AG10803 (cell line): ENCODE data around the gene TBC1D12.

DNA sequence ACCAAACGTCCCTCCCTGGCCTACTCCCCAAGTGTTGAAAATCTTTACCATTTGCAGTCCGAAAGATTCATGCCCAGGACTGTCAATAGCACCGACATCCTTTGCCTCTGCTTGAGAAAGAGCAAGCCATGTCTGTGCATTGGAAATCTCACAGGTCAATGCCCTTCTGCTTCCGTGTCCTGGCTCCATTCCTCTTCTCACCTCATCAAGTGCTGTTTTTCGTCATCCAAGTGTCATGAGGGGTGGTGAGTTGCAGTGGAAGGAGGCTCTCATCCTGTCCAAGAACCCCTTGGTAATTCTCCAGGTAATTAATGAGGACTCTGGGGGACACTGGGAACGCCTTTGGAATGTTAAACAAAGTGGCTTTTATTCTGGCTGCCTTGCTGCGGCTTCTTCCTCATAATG is 57.9 kb downstream of the PPP1R3C start:
- RRBS: no CpG with 5 or more reads among the region's 7 CpGs

- RRBS: no CpG with 5 or more reads among the region's 11 CpGs
Measured at GRCh38 chr10:91591458-91591877, 41.4 kb downstream of the PPP1R3C start.

DNA sequence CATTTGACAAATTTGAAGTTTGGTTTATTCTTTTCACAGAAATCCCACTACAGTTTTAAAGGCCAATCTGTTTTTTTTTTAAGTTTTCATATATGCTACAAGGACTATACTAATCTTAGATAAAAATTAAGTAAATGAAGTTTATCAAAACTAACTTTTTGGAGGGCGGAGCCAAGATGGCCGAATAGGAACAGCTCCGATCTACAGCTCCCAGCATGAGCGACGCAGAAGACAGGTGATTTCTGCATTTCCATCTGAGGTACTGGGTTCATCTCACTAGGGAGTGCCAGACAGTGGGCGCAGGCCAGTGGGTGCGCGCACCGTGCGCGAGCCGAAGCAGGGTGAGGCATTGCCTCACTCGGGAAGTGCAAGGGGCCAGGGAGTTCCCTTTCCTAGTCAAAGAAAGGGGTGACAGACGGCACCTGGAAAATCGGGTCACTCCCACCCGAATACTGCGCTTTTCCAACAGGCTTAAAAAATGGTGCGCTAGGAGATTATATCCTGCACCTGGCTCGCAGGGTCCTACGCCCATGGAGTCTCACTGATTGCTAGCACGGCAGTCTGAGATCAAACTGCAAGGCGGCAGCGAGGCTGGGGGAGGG is 48.7 kb upstream of the TNKS2 start:
- RRBS: no CpG with 5 or more reads among the region's 23 CpGs

DNA sequence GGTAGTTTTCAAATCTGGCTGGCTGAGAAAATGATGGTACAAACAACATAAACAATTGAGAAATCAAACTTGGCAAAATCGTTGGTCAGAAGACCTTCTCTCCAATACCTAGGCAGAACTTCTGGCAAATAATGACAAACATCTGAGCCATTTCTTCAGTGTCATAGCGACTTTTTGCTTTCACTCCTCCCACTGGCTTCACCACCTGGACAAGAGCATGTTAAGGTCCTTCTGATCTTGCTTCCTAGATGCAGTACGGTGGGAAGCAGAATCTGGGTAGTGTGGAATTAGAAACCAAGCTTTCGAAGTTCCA is 360 bp upstream of the BTAF1 start:
- RRBS: no CpG with 5 or more reads among the region's 4 CpGs

DNA sequence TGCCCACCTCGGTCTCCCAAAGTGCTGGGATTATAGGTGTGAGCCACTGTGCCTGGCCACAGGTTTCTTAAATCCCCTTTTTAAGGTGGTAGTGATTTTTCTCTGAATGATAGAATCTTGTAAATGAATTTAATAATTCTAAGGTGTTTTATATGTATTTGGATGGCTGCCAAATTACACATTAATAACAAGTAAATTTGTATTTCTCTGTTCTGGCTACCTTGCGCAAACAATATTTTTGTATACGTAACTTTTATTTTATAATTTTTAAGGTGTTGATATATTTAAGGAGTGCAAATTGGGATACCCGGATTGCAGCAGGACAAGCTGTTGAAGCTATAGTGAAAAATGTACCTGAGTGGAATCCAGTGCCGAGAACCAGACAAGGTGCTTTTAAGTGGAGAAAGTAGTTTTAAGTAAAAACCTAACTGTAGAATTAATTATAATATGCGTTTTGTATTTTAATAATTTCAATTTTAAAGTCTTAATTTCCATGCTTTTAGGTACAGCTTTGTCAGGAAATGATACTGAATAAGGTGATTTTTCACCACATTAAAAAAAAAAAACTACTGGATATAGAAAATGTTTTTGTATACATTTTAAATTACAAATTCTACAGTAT is 16.2 kb downstream of the BTAF1 start:
- RRBS: no CpG with 5 or more reads among the region's 6 CpGs

GRCh38 chr10:92109998-92110951 is 180.6 kb downstream of the CPEB3 start:
- RRBS: no CpG with 5 or more reads among the region's 8 CpGs

GRCh38 chr10:92696588-92697046 is 6.9 kb downstream of the HHEX start:
- RRBS: no CpG with 5 or more reads among the region's 3 CpGs

DNA sequence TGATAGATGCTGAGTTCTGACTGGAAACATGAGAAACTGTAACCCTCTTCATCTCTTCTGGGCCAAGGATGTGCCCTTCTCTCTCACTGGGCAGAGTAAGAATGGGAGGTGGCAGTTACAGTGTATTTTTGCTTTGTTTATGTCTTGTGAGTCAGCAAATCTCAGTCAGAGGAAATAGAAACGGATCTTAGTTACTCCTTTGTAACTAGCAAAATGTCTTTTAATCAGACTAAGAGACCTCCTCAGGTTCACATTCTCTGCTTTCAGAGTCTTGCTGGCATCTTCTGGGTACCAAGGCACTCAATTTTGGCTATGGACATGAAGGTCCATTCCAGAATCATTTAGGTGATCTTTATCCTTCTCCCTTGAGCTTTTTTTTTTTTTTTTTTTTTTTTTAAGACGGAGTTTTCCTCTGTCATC is 70.9 kb downstream of the HHEX start:
- RRBS: no CpG with 5 or more reads among the region's 2 CpGs

GRCh38 chr10:93078045-93078482 is 4.4 kb downstream of the CYP26A1 start:
- RRBS: no CpG with 5 or more reads among the region's 2 CpGs

GRCh38 chr10:93181149-93181802 is 107.6 kb downstream of the CYP26A1 start:
- RRBS: no CpG with 5 or more reads among the region's 6 CpGs

DNA sequence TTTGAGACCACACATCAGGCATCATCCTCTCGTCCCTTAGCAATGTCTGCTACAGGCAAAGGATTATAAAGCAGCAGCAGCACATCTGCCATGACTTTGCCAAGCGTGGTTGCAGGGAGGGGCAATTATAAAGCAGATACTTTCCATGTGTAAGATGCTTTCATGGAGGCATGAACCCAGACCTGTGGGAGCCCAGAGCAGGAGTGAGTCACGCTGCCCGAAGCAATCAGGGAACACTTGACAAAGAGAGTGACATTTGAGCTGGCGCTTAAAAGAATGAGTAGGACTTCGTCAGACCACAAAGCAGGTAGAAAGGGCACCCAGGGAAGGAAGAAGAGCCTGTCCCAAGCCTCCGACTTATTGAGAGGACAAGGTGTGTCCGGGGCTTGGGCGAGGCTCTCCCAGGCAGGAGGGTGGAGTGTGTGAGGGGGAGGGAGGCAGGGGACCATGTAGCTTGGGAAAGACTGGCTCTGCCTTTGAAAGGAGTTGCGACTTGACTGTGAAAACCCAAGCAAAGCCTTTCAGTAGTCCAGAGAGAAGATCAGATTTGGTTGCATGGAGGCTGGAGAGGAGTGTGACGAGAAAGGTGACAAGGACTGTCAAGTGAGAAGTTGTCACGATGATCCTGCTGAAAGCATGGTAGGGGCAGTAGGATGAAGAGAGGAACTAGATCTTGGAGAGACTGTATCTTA is 147.1 kb downstream of the MYOF start:
- RRBS: no CpG with 5 or more reads among the region's 12 CpGs

DNA sequence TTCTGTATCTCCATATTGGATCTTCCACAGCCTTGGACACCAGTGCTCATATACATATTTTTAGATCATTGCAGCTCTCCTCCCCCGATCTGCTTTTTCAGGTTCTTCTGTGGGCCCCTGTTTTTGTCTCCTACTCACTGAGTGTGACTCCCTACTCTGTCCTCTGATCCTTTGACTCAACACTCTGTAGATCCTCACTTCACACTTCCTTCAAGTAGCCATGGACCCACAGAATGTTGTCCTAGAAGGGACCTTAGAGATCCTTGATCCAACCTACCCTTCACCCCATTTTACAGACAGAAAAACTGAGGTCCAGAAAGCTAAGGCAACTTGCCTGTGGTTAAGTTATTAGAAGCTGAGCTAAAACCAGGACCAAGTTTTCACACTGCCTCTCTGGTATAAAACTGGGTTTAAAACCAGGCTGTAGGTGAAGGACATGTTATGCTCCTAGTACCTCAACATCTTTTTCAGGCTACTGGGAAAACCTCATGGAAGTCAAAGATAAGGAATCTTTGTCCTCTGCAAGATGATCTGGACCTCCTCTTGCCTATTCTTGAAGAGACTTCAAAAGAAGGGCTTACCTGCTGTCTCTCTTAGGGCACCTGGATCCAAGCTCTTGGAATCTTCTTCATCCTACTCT is 70.2 kb downstream of the MYOF start:
- RRBS: no CpG with 5 or more reads among the region's 1 CpG

DNA sequence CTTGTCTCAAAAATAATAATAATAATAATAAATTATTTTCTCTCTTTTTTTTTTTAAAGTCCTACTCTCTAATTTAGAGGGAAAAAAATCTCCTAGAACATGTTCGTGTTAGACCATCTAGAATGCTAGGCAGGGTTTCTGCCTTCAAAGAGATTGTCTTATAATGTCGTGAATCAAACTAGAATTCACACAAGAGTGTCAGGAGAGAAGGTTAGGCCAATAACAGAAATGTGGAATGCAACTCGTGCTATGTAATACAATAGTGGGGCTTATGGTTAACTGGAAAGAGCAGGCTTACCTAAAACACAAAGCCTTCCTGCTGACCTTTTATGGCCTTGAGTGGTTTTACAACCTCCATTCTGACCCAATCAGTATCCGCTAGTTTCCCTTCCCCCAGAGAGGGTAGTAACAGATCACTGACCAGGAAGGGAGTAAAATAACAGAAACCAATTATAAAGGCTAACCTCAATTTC is 46.2 kb downstream of the MYOF start:
- RRBS: no CpG with 5 or more reads among the region's 4 CpGs

DNA sequence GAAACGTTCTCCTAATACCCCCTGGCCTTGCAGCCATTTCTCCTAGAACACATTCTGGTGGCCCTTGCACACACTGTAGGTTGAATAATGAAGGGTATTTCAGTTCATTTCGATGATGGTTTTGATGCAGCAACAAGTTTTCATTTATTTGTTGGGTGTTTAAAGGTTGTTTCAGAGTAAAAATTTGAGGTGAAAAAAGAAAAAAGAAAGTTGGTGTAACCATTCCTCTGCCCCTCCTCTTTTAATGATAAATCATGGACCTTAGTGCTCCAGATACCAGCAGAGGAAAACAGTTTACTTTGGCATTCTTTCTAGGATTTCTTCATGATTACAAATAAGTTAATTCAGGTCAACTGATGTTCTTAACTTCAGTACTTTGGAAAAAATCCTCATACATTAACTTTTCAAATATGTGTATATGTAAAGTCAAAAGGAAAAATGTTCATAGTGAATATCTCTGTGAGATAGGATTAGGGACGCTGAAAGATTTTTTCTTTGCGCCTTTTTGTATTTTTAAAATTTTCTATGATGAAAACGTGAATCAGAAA is 2.0 kb upstream of the RBP4 start:
- RRBS: no CpG with 5 or more reads among the region's 5 CpGs

GRCh38 chr10:93807046-93807451 is 49.3 kb downstream of the LGI1 start:
- RRBS: no CpG with 5 or more reads among the region's 4 CpGs

DNA sequence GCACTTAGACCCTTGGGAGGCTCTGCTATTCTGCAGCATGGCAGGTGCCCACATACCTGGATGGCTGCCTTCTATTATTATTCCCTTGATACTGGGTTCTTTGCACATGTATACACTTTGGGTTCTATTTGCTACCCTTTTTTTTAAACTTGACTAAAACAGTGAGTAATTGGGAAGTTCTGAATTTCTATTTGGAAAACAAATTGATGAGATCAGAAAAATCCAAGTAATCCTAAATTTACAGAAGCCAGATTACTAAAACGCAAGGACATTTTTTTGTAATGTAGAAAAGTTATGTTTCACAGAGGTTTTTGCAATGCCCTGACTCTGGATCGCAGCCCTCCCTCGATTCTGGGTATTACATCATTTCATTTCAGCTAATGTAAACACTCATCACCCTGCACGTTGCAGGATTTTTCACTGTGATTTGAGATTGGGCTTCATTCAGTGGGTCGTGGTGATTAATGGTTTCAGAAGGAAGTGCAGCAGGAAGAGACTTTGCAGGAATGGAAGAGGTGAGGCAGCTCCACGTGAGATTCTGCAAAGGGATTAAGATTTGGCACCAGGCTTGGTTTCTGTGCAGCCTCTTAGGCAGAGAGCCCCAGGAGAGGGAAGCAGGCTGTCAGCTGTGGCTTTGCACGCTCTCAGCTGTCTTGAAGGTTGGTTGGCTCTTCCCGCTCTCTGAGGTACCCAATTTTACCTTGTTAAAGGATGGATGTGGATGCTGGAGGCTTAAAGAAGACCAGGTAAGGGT is 95.1 kb downstream of the PLCE1 start:
- RRBS: no CpG with 5 or more reads among the region's 8 CpGs

- RRBS: 1% methylated on average over 36 of the region's 133 CpGs
Measured at GRCh38 chr10:94402041-94403349, at the start of gene TBC1D12. Gene TBC1D12, plus strand, starts transcription at chr10:94402541.

- RRBS: no CpG with 5 or more reads among the region's 1 CpG
Measured at GRCh38 chr10:94687648-94687926, 4.1 kb downstream of the CYP2C18 start.

- RRBS: no CpG with 5 or more reads among the region's 5 CpGs
Measured at GRCh38 chr10:94747649-94748365, 14.7 kb upstream of the CYP2C19 start.